Cardiac atrium fibroblast (primary cell): ENCODE measurements around a stretch of chr4.

GRCh38 chr4:147684425-147684925, 512 bp upstream of the PRMT9 start:
- RAMPAGE, long total RNA = no peak

DNA sequence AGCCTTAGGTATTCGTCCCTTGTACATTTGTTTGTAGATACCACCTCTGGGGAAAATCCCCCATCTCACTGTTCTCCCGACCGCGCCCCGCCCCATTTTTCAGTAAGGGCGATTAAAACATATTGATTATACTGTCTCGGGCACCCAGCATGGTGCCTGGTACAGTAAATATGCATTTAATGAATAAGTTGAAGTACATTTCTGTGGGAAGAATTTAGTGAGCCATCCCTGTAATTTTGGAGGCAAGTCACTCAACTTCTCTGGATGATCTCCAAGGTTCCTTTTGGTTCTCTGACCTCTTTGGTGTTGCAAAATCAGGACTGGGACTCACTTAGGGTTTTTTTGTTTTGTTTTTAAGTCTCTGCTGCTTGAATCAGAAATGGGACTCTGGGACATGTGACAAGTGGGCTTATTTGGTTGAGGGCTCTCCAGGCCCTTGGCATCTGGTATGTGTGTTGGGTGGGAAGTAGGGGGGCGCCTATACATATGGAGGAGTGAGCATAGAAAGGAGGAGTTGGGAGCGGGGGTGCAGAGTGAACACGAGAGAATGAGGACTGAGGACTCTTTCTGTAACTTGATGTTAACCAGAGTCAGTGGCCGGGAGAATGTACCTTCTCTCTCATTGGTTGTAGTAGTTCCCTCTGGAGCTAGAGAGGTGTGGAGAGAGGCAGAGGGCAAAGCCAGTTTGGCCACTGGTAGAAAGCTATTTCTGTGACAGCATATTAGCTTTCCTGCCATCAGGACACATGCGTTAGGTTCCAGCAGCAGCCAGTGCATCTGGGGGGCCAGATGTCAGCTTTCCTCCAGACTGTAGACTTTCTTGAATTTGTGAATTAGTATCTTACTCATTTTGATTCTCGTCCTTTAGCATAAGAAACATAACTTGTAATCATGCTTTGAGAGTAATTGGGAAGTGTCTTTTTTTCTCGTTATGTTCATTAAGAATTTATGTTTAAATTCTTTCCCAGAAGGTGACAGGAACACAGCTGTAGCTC, 1.9 kb downstream of the ARHGAP10 start:
- RAMPAGE, long total RNA = no peak

DNA sequence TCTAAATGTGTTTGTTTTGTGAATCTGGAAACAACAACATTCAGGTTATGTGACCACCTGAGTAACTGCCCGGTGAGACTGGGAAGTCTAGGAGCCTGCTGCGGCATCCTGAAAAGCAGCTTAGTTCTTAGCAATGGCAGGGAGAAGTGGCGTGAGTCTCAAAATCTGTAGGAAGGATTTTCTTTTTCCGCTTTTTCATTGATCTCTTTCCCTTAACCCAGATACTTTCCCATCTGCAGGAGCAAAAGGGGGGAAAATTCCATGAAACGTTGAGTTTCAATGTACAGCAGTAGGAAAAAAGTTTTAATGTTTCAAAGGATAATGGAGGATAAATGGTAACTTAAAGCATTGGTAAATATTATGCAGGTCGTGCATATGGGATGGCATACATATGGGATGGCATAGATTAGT, 54.4 kb downstream of the ARHGAP10 start:
- RAMPAGE, long total RNA = no peak

DNA sequence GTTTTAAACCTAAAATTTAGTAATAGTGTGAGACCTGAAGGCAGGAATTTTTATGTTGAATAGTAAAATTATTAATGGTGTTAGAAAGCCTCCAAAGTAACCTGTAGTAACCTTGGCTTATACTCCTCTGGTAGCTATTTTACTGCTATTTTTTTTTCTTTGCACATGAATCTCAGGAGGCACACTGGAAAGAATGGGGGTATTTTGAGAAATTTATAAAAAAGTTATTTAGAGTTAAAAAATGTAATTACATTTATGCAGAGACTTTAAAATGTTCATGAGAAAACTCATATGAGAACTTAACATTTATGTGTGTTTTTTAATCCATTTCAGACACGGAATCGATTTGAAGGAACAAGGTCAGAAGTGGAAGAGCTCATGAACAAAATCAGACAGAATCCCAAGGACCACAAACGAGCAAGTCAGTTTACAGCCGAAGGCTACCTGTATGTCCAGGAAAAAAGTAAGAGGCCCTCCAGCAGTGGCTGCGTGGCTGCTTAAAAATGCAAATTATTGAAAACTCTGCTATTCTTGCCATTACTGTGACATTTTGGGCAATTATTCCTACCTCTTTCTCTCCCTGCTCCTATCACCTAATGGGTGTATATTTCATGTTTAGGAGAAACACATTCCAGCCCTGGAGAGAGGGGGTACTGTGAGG, 142.9 kb downstream of the ARHGAP10 start:
- RAMPAGE, long total RNA = no peak

DNA sequence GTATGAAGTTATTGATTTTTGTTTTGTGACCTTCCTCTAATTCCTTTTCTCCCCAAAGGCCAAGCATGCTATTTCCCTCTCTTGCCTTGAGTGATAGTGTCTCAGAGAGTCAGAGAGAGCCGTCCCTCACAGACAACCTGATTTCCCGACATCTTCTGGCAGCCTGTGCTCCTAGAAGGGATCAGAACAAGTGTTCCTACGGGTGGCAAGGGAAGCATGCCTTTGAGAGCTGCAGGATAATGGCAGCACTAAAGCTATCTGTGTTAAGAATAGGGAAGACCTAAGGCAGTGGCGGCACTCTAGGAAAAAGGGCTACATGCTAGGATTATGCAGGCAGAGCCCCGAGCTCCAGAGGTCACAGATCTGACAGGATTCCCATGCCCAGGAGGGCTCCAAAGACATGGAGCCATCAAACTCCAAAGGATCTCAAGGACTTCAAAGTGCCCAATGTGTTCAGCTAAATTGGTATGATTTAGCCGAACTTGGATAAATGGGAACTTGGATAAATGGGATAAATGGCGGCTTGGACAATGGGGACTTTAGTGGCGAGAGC, 106.2 kb downstream of the NR3C2 start:
- RAMPAGE, long total RNA = no peak

GRCh38 chr4:148397857-148398296, 44.3 kb downstream of the NR3C2 start:
- RAMPAGE, long total RNA = no peak

- RAMPAGE, long total RNA = no peak
These were observed 16.3 kb downstream of the NR3C2 start for GRCh38 chr4:148425797-148426511.

GRCh38 chr4:148431287-148432085, 10.7 kb downstream of the NR3C2 start:
- RAMPAGE, long total RNA = no peak

- RAMPAGE, long total RNA = no peak
These were observed 408.1 kb upstream of the NR3C2 start for GRCh38 chr4:148850213-148850757.

- RAMPAGE, long total RNA = no peak
These were observed 59.2 kb downstream of the MAB21L2 start for GRCh38 chr4:150641045-150641569.

DNA sequence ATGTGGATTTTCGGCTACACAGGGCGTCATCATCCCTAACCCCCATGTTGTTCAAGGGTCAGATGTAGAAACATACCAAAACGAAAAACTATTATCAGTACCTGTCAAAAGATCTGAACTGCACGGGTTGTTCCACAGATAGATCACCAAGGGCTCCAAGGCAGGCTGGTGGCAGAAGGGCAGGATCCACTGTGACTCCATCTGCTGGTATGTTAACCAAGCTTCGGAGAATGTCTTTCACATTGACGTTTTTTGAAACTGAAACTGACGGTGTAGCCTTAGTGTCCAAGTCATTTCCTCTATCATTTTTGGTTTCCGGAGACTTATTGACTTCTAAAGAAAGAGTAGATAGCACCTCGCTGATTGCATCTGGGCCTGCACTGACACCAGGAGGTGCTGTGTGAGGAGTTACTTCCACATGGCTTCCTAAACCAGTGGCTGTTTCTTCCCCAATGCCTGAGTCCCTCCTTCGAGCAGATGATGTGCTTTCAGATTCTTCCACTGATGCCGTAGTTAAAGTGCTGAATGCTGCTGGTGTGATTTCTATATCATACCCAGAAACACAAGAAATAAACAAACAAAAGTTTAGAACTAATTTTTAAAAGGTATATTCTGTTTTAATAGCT, 186.9 kb downstream of the LRBA start:
- RAMPAGE, long total RNA = no peak

- RAMPAGE, long total RNA = no peak
These were observed 140.8 kb downstream of the LRBA start for GRCh38 chr4:150874126-150874867.

DNA sequence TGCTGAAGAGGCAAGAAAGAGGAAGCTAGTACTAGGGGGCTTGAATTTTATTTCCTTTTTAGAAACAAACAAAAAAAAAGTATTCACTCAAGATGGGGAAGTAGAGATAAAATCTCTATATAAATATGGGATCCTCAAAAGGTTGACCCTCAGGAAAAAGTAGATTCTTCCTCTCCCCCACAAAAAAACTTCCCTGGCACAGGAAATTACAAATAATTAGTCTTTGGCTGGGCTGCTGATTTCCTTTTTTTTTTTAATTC, 16.0 kb downstream of the LRBA start:
- RAMPAGE, long total RNA = no peak

DNA sequence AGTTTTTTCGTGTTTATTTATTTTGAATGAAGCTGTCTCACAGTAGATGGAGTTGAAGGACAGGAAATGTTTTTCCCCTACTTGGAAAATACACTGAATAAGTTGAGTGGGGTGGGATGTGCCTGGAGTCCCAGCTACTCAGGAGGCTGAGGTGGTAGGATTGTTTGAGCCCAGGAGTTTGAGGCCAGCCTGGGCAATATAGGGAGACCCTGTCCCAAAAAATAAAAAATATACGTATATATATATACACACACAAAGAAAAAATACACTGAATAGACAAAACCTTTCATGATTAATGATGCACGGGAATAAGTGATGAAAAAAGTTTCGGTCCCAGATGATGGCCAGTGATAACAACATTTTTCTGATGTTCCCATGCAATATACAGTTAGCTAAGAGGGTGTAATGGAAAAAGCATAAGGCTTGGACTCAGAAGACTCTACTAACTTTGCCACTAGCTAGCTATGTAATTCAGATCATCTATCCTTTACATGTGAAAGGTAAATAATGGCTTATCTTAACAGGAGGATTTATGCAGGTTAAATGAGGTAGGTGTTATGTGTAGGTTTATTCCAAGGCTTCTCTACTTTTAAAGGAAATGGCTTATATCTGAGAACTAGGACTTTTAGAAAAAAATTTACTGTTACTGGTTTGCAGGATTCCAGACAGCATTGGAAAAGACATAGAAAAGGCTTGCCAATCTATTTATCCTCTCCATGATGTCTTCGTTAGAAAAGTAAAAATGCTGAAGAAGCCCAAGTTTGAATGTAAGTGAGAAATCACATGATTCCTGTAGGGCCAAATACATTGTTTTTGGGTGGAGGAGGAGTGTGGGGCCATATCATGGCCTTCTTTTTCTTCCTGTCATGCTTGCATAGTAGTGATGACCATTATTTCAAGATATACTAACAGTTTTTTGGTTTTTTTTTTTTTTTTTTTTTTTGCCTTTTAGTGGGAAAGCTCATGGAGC, 4.4 kb downstream of the RPS3A start:
- RAMPAGE, long total RNA = no peak

- RAMPAGE, long total RNA = no peak
These were observed 5.2 kb downstream of the RPS3A start for GRCh38 chr4:151104619-151105118.

GRCh38 chr4:151174778-151175746, 75.6 kb downstream of the RPS3A start:
- RAMPAGE, long total RNA = no peak

DNA sequence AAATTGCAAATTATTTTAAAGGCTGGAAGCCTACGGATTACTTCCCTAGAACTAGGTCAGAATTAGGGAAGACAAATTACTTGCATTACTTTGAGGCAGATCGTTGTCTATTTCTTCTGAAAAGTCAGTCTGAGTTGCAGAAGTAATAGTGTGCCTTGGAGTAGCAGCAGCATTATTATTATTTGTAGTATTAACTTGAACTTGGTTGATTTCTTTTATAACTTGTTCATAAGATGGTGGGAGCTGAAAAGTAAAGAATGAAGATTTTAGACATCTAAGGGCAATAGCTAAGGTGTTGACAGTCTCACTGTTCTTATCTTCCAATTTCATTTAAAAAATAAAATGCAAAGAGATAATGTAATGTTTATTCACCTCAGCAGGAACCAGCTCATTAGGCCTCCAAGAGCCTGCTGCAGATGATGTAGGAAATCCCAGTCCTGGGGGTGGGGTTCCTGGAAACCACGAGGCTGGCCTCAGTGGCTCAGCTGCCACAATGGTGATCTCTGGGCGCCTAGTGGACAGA, 77.1 kb downstream of the RPS3A start:
- RAMPAGE, long total RNA = no peak

DNA sequence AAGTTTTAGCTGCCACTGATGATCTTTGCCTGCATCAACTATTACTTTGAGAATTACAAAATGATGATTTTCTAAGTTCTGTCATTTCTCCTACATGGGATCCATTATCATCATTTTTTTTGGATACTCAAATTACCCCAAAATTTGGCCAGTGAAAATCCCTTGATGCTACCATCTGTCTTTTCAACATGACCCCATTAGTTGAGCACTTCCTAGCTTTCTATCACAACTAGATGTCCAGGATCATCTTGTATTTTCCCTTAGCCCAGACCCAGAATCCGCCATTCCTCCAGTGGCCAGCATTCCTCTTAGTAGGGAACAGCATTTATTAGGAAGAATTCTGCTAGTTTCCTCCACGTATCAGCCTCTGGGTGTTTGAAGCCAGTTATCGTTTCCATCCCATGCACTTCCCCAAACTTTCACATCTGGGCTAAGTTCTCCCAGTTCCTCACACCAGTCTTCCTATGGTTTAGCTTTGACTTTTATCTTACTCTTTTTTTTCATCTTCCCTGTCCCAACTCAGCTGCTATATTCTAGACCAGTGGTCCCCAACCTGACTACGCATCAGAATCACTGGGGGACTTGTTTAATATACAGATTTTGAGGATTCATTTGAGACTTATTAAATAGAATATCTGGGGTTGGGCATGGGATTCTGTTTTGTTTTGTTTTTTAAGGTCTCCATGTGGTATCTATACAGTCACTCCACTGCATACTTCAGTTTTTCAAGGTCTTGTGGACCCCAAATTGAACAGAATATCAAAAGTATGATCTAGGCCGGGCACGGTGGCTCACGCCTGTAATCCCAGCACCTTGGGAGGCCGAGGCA, 53.5 kb upstream of the PRSS48 start:
- RAMPAGE, long total RNA = no peak

DNA sequence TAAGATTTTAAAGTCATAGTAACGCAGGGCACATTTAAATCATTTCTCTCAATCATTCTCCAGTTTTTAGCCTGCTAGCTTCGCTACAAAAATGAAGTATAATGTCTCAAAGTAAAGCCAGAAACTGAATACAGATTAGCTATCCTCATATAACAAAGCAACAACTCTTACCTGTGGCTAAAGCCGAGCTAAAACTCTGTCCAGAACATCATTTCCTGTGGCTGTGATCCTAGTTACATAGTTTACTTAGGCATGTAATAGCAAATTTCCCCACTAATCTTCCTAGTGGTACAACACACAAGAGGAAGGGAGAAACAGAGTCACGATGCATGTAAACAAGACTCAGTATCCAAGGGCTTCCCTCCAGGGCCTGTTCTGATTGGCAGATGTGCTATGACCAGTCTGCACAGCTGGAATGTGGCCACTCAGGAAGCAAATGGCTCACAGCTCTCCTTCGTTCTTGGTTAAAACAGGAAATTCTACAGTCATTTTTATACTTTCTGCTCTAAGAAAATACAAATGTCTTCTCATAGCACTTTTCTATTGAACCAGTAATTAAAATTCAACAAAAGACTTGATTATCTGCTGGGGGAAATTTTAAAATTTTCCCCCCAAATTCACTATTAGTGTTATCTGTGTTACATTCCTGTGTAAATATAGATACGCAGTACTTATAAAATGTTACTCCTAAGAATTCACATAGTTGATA, 49.2 kb upstream of the PRSS48 start:
- RAMPAGE, long total RNA = start-site peak on the minus strand centred at position 259 of the sequence, 138 bp wide, 450 and 105 reads in 2 replicates

- RAMPAGE, long total RNA = no peak
These were observed 15.6 kb upstream of the SH3D19 start for GRCh38 chr4:151340846-151341496.